Helper T cell (primary cell): ENCODE measurements around the gene FUT8.

GRCh38 chr14:64405101-64405709 is 17.1 kb downstream of the MTHFD1 start:
- PRO-cap, 2 experiments, result no peak in any of the 2 experiments

- PRO-cap, 2 experiments, result no peak in any of the 2 experiments
These were observed 10.3 kb downstream of the ZBTB1 start for GRCh38 chr14:64514837-64515401.

GRCh38 chr14:64516370-64516798 is 11.8 kb downstream of the ZBTB1 start:
- PRO-cap, 2 experiments, result no peak in any of the 2 experiments

- PRO-cap, 2 experiments, result no peak in any of the 2 experiments
These were observed 49.8 kb upstream of the PLEKHG3 start for GRCh38 chr14:64654203-64654958.

DNA sequence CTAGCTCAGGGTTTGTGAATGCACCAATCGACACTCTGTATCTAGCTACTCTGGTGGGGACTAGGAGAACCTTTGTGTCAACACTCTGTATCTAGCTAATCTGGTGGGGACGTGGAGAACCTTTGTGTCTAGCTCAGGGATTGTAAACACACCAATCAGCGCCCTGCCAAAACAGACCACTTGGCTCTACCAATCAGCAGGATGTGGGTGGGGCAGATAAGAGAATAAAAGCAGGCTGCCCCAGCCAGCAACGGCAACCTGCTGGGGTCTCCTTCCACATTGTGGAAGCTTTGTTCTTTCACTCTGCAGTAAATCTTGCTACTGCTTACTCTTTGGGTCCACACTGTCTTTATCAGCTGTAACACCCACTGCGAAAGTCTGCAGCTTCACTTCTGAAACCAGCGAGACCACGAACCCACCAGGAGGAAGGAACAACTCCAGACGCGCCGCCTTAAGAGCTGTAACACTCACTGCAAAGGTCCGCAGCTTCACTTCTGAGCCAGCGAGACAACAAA is 45.5 kb upstream of the PLEKHG3 start:
- PRO-cap, 2 experiments, result no peak in any of the 2 experiments

DNA sequence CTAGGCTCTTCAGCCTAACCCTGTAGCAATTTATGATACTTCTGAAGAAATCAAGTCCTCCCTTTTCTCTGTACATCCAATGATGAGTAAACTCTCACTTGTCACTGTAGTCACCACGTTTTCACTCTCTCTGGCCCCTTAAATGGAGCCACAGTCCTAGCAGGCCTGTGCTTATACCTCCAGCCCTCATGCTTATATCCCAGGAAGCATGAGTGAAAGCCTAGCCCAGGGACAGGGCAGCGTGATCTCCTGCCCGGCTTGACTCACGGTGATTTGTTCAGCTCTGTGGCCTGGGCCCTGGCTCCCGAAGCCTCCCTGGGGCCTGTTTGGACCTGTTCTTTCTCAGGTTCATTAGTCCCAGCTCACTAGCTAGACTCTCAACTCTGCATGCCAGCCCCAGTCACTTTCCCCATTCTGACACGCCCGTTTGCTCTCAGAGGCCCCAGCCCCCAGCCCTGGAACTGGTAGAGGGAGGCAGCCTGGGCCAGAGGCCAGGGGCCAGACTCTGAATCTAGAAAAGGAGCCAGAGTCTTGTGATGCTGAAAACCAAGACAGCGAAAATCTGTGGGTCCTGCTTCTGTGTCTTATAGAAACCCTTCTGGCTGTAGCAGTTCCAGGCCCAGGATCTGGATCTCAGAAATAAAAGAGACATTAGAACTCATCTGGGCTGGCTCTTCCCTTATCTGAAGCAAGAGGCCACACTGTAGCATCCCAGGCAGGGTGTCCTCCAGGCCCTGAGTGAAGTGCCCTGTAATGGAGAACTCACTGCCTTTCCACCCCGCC is 23.9 kb upstream of the PLEKHG3 start:
- PRO-cap, 2 experiments, result no peak in any of the 2 experiments

GRCh38 chr14:64705348-64705814 is 1.2 kb downstream of the PLEKHG3 start:
- PRO-cap, 2 experiments, result peak in 1 of 2 experiments; most common plus-strand start chr14:64705749 (in 1); most common minus-strand start chr14:64705546 (in 1)

- PRO-cap, 2 experiments, result no peak in any of the 2 experiments
These were observed 54.6 kb downstream of the PLEKHG3 start for GRCh38 chr14:64758802-64759333.

DNA sequence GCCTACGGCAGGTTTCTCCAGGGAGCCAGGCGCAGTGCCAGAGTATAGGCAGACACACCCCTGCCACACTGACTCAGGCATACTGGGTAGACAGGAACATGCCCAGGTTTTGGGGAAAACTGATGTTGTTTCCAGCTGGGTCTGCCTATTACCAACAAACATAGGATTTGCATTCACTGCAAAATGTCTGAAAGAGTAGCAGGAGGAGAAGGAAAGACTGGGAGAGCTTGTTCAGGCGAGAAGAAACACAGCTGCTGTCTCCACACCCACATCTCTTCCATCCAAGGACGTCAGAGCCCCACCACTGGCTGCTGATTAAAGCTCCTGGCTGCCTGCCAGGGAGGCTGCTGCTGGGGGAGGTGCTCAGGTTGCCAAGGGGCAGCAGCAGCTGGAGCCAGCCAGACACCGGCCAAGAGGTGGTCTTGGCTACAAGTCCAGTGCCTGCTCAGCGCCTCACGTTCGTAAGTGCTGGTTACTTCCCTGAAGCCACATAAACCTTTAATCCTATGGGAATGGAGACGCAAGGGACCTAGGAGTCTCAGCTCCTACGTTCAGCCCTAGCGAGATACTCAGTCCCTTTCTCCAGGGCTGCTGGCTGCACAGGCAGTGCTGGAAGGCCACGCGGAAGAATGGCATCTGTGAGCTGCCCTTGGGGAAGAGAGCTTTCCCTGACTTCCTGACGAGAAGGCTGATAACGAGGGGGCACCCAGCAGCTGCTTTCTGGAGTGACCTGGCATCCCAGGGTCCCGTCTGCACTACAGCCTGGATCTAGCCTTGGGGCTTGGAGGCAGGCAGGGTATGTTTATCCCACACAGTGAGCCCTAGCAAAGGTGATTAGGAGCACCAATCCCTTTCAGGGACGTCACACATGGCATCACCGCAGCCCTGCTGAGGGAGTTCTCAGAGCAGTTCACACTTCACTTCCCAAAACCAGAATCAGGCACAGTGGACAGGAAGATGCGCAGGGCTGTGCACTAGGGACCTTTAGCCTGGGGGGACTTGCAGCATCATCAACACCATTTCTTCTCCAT is 58.2 kb downstream of the PLEKHG3 start:
- PRO-cap, 2 experiments, result no peak in any of the 2 experiments

DNA sequence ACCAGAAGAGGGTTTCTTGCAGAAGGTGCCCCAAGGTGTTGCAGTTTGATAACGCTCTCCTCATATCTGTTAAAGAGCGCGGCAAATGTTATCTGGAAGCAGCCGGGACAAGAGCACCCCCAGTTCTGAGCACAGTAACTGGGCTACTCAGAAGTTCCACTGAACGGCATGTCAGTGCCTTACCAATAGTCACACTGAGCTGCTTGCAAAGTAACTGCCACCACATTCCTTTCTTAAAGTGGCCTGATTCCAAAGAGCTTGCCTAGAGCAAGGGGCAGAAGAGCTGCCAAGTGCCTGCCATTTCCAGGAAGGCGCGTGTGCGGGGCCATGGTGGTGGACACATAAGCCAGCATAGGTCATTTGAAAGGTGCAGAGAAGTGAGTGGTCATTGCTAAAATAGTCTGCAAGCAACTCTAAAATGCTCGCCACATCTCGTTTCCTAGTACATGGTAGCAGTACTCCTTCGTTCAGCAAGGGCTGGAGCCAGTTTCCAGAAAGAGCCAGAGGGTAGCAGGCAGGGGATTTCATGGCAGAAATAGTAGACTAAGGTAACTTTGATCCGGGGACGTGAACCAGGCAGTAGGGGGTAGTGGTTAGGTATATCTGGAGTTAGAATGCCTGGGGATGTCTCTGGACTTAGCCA is 37.8 kb downstream of the SPTB start:
- PRO-cap, 2 experiments, result no peak in any of the 2 experiments

DNA sequence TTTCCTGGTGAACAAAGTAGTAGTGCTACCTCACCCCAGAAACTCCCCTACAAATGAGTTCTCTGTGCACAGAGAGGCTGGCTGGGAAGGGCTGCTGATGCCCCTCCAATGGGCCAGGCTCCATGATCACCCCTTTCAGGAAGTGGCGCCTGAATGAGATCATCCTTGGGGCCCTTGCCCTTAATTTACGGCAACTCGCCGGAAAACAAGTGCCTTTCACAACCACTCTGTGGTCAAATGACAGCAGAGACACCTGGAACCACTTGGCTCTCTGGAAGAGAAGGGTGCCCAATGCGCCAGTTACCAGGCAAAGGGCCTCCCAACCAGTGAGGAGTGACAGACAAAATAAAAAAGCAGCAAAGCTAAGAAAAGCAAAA is 24.9 kb downstream of the SPTB start:
- PRO-cap, 2 experiments, result no peak in any of the 2 experiments

GRCh38 chr14:64960938-64961343 is 11.2 kb downstream of the RAB15 start:
- PRO-cap, 2 experiments, result no peak in any of the 2 experiments

GRCh38 chr14:64970107-64970458 is 2.1 kb downstream of the RAB15 start:
- PRO-cap, 2 experiments, result no peak in any of the 2 experiments

GRCh38 chr14:65044405-65045021 is 57.8 kb downstream of the MAX start:
- PRO-cap, 2 experiments, result no peak in any of the 2 experiments

DNA sequence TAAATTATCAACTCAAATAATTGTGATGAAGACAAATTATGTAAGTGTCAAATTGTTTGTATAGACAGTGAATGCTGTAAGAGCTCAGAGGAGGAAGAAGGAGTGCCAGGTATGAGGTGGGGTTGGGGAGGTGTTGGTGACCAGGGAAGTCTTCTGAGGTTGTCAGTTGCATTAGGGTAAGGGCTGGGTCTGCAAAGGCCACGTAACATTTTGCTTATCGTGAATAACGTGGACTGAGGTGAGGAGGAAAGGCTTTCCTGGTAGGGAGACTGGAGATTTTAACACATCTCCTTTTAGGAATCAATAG is 2.5 kb upstream of the MAX start:
- PRO-cap, 2 experiments, result no peak in any of the 2 experiments

GRCh38 chr14:65296954-65297235 is 115.6 kb upstream of the FUT8 start:
- PRO-cap, 2 experiments, result no peak in any of the 2 experiments

DNA sequence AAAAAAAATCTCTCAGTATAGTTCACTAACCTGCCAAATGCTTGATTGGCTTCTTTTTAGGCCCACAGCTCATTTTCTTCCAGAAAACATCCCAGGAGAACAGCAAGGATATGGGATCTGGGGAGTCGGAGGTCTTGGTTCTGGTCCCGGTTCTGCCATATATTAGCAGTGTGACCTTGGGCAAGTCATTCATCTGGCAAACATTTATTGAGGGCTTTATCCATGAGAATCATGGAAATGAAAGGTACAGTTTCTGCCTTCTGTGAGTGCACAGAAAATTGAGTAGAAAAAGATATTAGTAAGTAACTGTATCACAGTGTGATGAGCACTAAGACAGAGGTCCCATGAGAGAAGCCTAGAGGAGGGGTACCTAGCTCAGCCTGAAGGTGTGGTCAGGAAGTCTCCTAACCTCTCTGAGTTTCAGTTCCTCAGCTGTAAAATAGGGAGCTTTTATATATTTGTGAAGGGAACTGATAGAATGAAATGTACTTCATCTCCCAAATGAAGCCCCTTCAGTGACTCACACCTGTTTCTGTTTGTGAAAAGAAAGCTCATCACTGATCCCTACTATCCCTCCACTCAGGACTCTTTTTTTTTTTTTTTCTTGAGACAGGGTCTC is 94.0 kb upstream of the FUT8 start:
- PRO-cap, 2 experiments, result no peak in any of the 2 experiments

GRCh38 chr14:65412666-65413368 is at the start of gene FUT8:
Gene FUT8 (plus strand): TSS chr14:65412730.
- PRO-cap, 2 experiments, result peak in 2 of 2 experiments; most common plus-strand start chr14:65412730 (in 2); most common minus-strand start chr14:65413012 (in 2)

DNA sequence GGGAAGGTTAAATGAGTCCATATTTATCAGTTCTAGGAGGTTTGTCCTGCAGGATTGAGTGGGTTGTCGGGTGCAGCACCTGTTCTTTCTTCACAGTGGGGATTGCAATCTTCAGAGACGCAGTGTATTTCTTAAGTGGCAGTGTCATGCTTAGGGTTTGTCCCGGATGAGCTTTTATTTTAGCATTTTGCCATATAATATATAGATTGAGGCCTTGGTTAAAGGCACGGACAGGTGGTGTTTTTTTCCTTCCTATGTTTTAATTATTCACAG is 1.2 kb downstream of the FUT8 start:
- PRO-cap, 2 experiments, result no peak in any of the 2 experiments

DNA sequence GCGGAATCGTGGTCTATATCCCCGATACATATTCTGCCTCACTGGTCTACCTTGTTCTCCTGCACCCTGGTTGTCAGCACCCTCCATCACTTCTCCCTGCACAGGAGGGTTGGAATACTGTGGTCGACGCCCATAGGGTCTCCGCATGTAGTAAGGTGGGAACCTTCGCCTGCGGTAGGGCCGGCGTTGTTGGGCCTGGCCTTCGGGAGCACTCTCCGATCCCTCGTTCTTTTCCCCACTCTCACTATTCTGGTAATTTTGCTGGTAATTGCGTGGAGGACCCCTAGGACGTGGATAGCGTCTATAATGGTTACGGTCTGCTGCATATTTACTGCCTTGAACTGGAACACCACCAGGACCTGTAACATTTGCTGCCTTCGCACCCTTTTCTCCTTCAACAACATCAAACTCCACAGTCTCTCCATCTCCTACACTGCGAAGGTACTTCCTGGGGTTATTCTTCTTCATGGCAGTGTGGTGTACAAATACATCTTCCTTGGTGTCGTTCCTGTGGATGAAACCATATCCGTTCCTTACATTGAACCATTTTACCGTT is 473.0 kb upstream of the CCDC196 start:
- PRO-cap, 2 experiments, result no peak in any of the 2 experiments